Prostate gland (tissue), 2 donors: ENCODE measurements around a stretch of chr2.

GRCh38 chr2:86694905-86695413 is 25.1 kb upstream of the RMND5A start:
- PRO-cap, result no peak
- RAMPAGE, long total RNA, 2 experiments, result no peak in any of the 2 experiments

- PRO-cap, result no peak
- RAMPAGE, long total RNA, 2 experiments, result no peak in any of the 2 experiments
Observed at GRCh38 chr2:86704331-86705074, 15.6 kb upstream of the RMND5A start.

DNA sequence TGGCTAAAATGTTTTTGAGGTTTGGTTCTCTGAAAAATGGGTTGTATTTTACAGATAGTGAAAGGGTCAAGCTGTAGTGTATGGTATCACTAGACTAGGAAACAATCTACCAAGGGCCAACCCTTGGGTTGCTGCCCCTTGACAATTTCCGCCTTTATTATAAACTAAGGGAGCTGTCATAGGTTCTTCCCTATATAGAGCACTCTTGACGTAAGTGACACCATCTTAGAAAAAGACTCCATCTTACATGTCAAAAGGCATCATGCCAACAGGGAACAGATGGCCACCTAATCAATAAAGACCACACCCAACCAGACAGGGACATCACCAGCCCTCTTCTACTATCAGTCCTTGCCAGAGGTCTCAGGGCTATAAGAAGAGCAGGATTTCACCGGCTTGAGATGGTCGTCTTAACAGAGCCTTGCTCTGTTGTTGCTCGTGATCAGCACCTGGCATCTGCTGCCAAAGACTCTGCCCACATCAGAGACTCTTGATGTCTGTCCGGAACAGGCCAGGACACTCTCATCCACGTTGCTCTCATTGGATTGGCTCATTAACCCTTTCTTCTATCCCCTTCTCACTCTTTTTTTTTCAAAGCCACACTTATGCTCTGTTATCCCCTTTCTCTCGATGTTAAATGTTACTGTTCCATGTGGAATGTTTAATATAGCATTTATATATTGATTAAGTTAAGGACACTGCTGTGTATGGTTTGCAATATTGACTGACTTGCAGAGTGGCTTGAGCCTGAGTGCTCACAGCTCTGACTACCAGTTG is 231.4 kb upstream of the PLGLB2 start:
- PRO-cap, result no peak
- RAMPAGE, long total RNA, 2 experiments, result no peak in any of the 2 experiments

DNA sequence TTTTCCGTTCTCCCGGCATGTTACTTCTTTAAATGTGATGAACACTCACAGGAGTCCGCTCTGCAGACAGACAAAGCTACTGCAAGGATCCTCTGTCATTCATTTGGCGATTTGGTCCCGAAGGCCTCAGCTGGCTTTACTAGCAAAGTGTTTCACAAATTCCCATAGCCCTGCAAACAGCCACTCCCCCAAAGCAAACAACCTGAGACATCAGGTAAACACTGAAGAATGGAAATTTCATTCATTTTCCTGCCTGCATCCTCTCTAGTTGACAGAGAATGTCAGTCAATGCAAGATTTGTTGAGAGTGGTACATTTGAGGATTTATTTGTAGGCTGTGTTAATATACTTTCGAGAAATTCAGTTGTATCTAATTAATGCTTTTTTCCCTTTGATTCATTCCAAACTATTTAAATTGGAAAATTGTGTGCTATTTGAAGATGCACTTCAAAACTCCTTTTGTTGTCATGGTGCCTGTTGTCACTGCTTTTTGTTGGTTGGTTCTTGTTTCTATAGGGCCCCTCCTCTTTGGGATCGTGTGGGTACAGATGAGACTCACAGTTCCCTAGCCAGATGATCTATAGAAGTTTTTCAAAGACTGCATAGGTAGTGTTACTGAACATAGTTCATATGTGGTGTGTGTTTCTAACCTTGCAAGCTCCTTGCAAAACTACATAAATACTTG is 215.8 kb upstream of the PLGLB2 start:
- PRO-cap, result no peak
- RAMPAGE, long total RNA, 2 experiments, result no peak in any of the 2 experiments

- PRO-cap, result no peak
- RAMPAGE, long total RNA, 2 experiments, result no peak in any of the 2 experiments
Observed at GRCh38 chr2:88175104-88175660, 5.0 kb downstream of the THNSL2 start.

GRCh38 chr2:88178080-88178437 is 7.9 kb downstream of the THNSL2 start:
- PRO-cap, result no peak
- RAMPAGE, long total RNA, 2 experiments, result no peak in any of the 2 experiments

GRCh38 chr2:88178438-88178975 is 8.4 kb downstream of the THNSL2 start:
- PRO-cap, result no peak
- RAMPAGE, long total RNA, 2 experiments, result start-site peak on the plus strand in 1 of 2 experiments, at chr2:88178582-88178836 at its widest, 5 to 8 reads per replicate

GRCh38 chr2:88579419-88579691 is 47.9 kb downstream of the EIF2AK3 start:
- PRO-cap, result no peak
- RAMPAGE, long total RNA, 2 experiments, result no peak in any of the 2 experiments

- PRO-cap, result no peak
- RAMPAGE, long total RNA, 2 experiments, result no peak in any of the 2 experiments
Observed at GRCh38 chr2:88579984-88580909, 47.0 kb downstream of the EIF2AK3 start.

DNA sequence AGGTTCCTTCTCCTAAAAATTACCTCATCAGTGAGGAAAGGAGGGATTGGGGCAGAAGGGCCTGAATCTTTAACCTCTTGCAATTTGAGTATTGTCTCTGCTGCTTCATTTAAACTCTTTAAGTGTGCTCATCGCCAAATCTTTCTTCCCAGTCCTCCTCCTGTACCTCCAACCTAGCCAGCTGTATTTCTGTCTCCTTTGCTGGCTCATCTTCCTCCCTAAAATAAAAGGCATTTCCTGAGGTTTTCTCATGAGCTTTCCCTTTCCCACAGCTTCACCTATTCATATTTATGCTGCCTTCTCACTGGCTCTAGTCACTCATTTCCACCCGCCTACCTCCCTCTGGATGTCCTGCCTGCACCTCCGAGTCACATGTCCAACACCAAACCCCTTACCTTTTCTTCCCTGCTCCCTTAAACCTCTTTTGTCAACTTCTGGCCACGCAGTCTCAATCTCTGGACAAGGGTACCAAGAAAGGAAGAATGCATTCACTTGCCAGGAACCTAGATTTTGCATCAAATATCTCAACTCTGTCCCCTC is 2.8 kb downstream of the EIF2AK3 start:
- PRO-cap, result no peak
- RAMPAGE, long total RNA, 2 experiments, result no peak in any of the 2 experiments

DNA sequence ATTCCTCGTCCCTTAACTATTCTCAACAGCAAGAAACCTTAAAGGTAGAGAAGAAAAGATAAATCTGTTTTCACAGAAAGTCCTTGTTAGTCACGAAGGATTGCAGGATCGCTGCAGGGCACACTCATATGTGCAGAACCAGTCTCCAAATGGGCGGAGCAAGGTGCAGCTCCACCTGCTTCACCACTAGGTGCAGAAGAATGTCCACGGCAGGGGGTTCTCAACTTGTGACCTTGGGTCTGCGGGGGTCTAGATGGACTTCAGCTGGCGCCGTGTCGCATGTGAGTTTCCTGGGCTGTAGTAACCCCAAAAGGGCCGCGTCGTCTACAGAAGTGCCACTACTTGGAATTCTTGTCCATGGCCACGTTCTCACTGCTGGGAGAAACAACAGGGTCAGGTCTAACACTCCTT is 524 bp upstream of the RPIA start:
- PRO-cap, result no peak
- RAMPAGE, long total RNA, 2 experiments, result no peak in any of the 2 experiments

- PRO-cap, result bidirectional peak, plus-strand start at chr2:88691673, minus-strand start at chr2:88691461
- RAMPAGE, long total RNA, 2 experiments, result start-site peak on the minus strand in 2 of 2 experiments, at chr2:88691458-88691506 at its widest, 18 to 26 reads per replicate
Observed at GRCh38 chr2:88691355-88691591, 200 bp upstream of the RPIA start.

GRCh38 chr2:88766405-88766926 is 75.0 kb downstream of the RPIA start:
- PRO-cap, result no peak
- RAMPAGE, long total RNA, 2 experiments, result no peak in any of the 2 experiments

DNA sequence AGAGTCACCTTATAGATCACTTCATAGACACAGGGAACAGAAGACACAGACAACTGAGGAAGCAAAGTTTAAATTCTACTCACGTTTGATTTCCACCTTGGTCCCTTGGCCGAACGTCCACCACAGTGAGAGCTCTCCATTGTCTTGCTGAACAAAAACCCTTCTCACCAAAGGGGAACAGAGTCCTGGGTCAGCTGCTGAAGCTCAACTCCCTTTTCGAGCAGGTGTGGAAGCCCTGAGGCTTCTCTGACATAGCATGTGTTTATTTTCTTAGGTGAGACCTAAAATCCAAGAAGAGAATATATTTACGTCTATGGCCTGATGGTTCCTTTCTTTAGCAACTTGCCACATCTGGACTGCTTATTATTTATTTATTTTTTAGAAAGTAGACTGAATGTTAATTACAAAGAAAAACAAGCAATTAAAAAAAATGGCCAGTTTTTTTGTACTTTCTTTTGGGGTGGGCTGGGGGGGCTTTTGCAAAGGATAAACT is 170.4 kb downstream of the RPIA start:
- PRO-cap, result no peak
- RAMPAGE, long total RNA, 2 experiments, result no peak in any of the 2 experiments

GRCh38 chr2:88866805-88867269 is 175.4 kb downstream of the RPIA start:
- PRO-cap, result no peak
- RAMPAGE, long total RNA, 2 experiments, result no peak in any of the 2 experiments

- PRO-cap, result no peak
- RAMPAGE, long total RNA, 2 experiments, result no peak in any of the 2 experiments
Observed at GRCh38 chr2:89222364-89222942, 531.0 kb downstream of the RPIA start.

- PRO-cap, result no peak
- RAMPAGE, long total RNA, 2 experiments, result no peak in any of the 2 experiments
Observed at GRCh38 chr2:89234654-89235193, 543.3 kb downstream of the RPIA start.

DNA sequence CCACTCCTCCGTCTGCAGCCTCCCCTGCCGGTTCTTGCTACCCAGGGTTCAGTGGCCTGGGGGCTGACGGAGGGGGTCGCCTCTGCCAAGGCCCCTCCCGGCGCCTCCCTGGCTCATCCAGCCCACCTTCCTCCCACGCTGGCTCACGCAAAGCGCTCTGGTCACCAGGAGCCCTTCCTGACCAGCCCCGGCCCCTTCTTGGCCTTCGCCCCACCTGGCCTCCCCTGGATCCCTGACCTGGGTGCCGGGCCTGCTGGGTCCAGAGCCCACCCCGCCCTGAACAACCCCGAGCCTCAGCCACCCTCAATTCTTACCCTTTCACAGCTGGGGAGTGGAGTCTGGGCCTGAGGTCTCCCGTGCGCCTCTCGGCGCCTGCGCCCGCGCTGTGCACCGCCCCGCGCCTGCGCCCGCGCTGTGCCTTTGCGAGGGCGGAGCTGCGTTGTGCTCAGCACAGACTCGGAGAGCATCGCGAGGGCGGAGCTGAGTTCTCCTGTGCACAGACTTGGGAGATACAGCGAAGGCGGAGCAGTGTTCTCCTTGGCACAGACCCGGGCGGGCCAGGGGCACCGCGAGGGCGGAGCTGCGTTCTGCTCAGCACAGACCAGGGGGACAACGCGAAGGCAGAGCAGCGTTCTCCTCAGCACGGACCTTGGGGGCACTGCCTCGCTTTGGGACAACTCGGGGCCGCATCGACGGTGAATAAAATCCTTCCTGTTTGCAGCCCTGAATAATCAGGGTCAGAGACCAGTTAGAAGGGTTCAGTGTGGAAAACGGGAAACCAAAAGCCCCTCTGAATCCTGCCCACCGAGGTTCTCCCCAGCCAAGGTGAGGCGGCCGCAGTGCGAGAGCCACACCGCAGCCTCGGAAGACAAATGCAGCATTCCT is 894.0 kb downstream of the RPIA start:
- PRO-cap, result unidirectional peak, plus-strand start at position 499 of the sequence
- RAMPAGE, long total RNA, 2 experiments, result start-site peak on the minus strand in 1 of 2 experiments, centred at position 397 of the sequence, 6 reads per replicate

DNA sequence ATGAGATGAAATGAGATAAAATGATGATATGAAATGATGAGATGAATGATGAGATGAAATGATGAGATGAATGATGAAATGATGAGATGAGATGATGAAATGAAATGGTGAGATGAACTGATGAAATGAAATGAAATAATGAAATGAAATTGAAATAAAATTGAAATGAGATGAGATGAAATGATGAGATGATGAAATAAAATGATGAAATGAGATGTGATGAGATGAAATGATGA is 367.1 kb upstream of the AQP7B start:
- PRO-cap, result no peak
- RAMPAGE, long total RNA, 2 experiments, result start-site peak on the plus strand in 1 of 2 experiments, centred at position 88 of the sequence, 12 reads per replicate

DNA sequence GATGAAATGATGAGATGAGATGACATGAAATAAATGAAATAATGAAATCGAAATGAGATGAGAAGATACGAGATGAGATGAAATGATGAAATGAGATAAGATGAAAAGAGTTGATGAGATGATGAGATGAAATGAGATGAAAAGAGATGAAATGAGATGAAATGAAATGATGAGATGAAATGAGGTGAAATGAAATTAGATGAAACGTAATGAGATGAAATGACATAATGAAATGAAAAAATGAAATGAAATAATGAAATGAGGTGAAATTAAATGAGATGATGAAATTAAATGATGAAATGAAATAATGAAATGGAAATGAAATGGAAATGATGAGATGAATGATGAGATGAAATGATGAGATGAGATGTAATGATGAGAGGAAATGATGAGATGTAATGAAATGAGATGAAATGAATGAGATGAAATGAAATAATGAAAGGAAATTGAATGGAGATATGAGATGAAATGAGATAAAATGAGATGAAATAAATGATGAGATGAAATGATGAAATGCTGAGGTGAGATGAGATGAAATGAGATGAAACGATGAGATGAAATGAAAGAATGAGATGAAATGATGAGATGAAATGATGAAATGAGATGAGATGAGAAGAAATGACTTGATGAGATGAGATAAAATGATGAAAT is 366.6 kb upstream of the AQP7B start:
- PRO-cap, result no peak
- RAMPAGE, long total RNA, 2 experiments, result start-site peak on the plus strand in 2 of 2 experiments, centred at positions 157 to 318 of the sequence, 11 to 25 reads per replicate